Mesangial cell (primary cell): ENCODE measurements around a stretch of chr20.

GRCh38 chr20:22574847-22575918 lies 9.2 kb downstream of the FOXA2 start:
- RAMPAGE, long total RNA = no peak

DNA sequence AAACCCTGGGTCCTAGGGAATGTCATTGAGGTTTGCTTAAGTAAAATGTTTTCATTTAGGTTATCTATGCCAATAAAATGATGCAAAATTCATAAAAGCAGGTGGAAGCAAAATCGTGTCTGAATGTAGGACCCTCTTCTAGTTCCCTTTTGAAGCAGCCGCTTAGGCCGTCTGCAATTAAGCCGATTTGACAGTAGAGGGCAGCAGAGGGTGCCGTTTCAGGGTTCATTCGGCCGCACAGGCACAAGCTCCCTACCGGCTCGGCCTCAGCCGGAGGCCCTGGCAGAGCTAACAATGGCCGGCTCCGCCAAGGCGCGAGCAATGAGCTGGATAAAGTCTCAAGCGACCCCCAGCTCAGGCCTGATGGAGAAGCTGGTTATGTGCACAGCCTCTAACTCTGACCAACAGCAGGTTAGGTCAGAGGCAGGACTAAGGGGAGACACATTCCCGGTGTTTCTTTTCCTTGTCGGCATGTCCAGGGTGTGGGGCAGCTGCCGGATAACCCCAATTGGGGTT lies 107.3 kb upstream of the FOXA2 start:
- RAMPAGE, long total RNA = no peak

DNA sequence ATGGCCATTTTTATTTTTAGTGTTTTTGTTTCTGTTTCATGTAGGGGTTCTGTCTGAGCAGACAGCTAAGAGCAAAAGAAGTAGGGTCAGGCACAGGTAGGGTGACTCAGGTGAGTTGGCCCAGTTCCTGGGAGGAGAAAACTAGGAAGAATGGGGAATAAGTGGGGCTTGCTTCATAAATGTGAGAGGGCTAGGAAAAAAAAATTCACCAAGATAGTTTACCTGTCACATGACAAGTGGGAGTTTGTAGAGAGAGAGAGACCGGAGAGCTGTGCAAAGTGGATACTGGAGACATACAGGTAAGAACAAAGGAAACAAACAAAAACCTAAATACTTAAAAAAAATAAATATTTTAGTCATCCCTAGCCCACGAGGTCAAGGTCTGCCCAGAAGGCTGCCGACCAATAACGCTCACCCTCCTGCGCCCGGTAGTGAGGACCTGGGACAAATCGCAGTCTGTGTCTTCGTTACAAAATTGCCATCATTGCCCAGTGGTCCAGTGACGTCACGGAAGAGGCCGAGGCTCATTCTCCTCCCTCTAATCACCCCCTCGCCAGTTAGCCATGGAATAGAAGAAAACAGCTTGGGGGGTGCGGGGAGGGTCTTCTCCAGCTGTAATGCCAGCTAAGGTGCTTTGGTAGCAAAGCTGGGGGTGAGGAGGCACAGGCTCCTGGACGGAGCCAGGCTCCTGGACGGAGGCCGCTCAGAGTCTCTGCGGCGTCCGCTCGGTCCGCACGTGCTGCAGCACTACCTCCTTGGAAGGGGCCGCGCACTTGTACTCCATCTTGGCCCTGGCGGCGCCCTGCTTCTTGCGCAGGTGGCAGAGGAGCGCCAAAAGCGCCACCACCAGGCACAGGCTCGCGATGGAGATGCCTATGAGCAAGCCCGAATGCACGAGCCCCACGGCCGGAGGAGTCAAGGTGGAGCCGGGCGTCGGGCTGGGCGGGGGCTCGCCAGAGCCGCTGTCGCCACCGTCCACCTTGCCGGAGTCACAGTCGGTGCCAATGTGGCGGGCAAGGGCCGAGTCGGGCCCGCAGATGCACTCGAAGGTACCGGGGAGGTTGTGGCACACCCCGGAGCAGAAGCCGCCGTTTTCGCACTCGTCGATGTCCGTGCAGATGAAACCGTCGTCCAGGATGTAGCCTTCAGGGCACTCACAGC lies 2.0 kb downstream of the THBD start:
- RAMPAGE, long total RNA = no peak

DNA sequence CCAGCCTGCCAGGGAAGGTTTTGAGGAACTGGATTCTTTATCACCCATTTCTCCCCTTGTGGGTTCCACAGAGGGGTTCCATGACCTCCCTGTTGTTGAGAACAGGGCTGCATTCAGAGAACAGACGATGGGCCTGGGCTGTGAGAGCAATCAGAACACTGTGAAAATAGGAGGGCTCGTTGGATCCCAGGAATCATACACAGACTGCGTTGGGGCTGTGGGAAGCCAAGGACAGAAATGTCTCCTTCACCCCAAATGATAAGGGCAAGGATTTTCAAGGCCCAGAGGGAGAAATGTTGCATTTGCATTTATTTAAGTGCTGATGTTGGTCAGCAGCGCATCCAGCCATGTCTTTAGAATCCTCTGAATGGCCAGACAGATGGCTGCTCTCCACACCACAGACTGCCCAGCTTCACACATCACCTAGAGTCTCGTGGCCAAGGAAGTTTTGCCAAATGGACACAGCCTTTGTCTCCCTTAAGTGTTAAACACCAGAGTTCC lies 4.5 kb downstream of the CD93 start:
- RAMPAGE, long total RNA = no peak

DNA sequence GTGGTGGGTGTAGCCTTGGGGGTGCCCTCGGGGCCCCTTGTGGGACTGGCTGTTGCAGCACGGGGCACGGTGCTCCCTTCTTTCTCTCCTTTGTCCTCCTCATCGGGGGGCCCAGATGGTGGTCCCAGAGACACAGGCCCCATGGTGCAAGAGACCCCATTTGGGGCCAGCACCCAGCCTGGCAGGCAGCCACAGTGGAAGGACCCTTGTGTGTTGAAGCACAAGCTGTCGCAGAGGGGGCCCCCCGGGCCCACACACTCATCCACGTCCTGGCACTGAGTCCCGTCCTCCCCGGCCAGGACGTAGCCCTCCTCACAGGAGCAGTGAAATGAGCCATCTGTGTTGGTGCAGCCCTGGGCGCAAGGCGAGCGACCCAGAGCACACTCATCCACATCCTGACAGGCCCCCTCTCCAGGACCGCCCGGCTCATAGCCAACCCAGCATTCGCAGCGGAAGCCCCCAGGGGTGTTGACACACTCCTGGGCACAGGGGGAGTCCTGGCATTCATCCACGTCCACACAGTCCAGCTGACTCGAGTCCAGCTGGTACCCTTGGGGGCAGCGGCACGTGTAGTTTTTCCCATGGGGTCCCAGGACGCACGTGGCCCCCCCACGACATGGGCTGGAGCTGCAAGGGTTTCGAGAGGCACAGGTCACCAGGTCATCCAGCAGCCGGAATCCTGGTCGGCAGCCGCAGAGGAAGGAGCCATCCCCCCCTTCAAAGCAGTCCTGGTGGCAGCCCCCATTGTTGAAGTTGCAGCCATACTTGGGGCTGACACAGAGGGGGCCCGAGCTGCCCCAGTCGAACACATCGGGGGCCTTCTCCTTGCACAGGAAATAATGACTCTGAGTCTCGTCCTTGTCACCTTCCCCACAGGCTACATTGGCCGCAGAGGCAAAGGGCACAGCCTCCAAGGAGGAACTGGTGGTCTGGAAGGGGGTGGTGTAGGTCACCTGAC lies 1.2 kb downstream of the CD93 start:
- RAMPAGE, long total RNA = no peak

- RAMPAGE, long total RNA = no peak
Observed at GRCh38 chr20:23114054-23114357, 27.9 kb upstream of the CD93 start.

DNA sequence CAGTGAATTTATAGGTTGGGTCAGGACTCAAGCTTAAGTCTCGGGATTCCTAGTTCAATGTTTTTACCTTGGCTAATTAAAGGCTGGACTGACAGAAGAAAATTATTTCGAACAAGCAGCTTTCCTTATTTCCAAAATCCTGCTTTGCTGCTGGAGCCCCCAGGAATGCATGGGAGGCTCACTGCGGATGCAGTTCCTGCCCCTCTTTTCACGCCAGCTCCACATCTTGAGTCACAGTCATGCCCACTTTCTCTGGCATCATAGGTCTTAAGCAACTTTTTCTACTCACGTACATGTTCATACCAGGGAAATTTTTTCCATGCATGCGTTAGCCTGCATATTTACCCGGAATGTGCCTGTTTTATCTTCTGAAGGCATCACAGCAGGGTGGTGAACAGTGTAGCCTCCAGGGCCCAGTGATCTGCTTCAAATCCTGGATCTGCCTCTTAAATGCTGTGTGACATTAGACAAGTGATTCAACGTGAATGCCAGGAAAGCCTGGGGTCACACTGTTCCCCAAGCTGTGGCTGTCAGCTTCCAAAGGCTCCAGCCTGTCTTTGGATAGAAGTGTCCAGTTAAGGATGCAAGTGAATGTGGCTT lies 30.1 kb upstream of the CD93 start:
- RAMPAGE, long total RNA = no peak

- RAMPAGE, long total RNA = no peak
Observed at GRCh38 chr20:23205636-23206219, 119.6 kb upstream of the CD93 start.

DNA sequence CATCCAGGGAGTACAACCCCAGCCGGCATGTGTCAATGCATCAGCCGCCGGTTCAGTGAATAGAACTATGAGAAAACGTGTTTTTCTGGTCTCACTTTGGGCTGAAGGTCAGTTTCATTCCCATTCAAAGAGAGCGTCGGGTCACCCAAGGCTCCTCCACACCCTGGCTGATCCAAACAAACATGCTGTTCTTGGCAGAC lies 35.5 kb upstream of the NXT1 start:
- RAMPAGE, long total RNA = no peak

DNA sequence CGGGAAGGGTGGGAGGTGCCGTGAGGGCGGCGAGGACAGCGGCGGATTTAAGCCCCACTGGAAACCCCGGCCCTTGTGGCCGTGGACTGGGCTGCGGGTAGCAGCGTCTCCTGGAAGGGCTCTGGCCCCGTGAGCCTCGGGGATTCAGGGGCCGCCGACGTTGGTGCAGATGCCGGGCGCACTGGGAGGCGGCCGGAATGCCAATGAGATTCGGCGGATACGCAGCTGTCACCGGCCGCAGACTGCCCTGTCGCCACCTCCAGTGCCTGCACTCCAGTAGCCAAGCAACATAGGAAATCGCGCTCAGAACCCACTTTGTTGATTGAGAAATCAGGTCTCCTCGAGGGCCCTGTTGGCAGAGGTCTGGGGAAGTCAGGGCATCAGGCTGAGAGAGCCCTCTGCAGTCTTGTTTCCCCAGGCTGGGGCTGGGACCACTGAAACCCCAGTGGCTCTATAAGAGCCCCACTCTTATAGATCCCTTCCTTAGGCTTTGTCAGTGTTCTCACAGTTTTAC lies 592 bp downstream of the GZF1 start:
- RAMPAGE, long total RNA = no peak

- RAMPAGE, long total RNA = no peak
Observed at GRCh38 chr20:23602164-23602554, 3.6 kb downstream of the CST9 start.

- RAMPAGE, long total RNA = no peak
Observed at GRCh38 chr20:23660202-23660752, 22.5 kb upstream of the CST3 start.

GRCh38 chr20:23693092-23693724 lies 4.4 kb upstream of the CST4 start:
- RAMPAGE, long total RNA = no peak

DNA sequence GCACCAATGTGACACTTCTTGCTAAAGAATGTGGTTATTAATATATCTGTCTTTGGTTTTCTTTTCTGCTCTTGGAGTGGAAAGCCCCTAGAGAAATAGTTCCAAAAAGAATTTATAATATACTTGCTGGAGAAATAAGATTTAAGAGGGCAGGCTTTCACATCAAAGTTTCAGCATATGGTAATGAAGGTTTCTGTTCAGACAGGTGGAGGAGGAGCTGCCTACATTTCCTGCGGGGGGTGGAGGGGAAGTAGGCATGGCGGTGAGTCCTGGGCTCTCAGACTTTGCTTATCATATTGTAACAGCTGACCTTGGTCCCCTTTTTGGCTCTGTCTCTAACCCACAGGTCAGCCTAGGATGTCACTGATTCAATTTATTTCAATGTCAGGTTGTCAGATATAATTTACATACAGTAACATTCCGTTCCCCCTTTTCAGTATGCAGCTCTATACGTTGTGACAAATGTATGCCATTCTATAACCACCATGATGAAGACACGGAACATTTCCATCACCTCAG lies 77.5 kb upstream of the GGTLC1 start:
- RAMPAGE, long total RNA = no peak

- RAMPAGE, long total RNA = no peak
Observed at GRCh38 chr20:24389663-24390284, 79.7 kb upstream of the SYNDIG1 start.

GRCh38 chr20:24930144-24930860 lies 18.8 kb upstream of the CST7 start:
- RAMPAGE, long total RNA = no peak

DNA sequence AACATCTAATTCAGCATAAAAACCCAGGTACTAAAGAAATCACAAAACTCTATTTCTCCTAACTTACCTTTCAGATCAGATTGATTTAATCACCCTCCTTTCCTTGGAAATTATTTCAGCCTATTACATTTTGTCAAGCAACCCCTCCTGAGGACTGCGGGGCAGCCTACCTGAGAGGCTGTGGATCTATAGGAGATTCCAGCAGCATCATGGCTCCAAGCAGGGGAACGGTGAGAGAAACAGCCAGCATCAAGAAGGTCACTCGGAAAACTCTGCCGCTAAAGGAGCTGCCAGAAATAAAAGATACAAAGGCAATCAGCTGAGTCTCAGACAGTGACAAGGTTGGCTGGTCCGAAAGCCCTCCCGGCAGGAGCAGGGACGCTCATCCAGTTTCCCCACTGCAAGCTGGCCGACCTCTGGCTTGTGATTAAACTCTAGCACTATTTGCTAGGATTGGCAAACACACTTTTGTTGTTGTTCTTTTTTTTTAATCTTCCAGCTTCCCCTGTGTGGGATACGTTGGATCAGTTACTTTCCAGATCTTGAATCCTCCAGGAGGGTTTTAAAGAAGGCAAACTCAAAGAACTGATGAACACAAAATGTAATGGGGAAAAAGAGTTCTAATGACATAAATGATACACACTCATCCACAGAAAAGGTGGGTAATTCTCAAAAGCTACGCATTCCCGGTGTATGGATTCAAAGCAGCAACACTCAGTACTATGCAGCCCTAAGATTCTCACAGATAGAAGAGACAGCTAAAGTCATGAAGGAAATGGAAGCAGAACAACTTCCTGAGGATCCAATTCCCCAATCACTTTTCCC lies 8.6 kb downstream of the APMAP start:
- RAMPAGE, long total RNA = no peak

DNA sequence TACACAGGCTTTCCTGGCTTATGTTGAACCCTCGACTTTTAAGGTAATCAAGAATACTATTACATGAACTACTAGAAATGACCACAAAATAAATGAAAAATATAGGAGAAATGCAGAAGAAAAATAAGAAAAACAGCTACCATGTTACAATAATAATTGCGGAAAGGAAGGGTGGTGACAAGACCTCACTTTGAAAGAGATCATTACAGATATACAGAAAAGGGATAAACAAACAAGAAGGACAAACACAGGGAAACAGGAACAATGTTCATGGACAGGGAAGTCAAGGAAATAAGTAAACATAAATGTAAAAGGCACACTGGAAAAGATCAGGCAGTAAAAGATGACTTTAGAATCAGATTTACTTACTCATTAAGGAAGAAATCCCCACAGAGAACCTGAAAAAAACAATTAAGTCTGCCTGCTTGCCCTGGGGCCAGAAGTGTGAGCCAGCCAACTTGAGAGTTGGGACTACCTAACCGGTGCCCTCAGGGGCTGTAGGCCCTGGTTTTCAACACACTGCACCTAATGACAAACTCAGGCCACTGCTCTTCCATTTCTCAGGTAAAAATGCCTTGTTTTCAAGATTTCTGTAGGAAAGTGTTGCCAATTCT lies 1.8 kb downstream of the APMAP start:
- RAMPAGE, long total RNA = no peak

GRCh38 chr20:24991268-24991813 lies 1.2 kb downstream of the APMAP start:
- RAMPAGE, long total RNA = no peak

GRCh38 chr20:25015884-25016204 lies 23.3 kb upstream of the APMAP start:
- RAMPAGE, long total RNA = no peak